ENCODE data around the genes ZIC4, ZIC1 and HLTF.

DNA sequence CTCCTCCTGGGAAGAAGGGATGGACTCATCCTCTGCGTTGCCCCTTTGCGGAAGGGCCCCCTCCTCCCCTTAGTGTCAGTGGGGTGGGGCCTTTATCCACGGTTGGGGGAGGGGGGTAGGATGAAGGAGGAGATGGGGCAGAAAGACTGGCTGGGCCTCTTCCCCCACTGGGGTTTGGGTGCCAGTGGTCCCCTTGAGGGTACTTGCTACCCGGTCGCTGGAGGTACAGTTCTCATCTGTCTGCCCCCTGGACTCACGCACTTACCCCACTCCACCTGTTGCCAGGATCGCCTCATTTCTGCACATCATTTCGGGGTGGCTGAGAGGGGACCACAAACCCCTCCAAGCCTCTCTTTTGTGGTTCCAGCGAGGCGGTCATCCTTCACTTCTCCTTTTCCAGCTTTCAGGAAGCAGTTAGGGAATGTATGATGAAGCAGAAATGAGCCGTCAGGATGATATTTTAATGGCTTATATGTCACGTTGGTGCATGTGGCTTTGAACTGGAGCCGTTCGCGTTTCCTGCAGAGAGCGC, at the start of gene ZIC4:
Gene ZIC4, minus strand, starts transcription at position 446 of the 532 bp plus-strand sequence.
- PRO-cap: no peak

GRCh38 chr3:147407159-147407692, 883 bp upstream of the ZIC4 start:
- PRO-cap: no peak

- PRO-cap: no peak
Observed at GRCh38 chr3:147409260-147409479, at the start of gene ZIC1. Gene ZIC1 (plus strand): TSS chr3:147409365.

DNA sequence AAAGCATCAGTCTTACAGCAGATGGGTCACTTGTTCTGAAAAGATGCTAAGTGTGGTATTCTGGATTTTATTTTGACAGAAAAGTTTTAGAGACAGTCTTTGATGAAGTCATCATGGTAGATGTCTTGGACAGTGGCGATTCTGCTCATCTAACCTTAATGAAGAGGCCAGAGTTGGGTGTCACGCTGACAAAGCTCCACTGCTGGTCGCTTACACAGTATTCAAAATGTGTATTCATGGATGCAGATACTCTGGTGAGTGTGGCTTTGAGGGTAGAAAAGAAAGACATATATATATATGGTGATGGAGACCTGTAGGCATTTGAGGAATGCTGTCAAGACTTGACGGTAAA, 4.9 kb downstream of the GYG1 start:
- PRO-cap: no peak

- PRO-cap: no peak
Observed at GRCh38 chr3:149016958-149017194, 25.5 kb downstream of the GYG1 start.

DNA sequence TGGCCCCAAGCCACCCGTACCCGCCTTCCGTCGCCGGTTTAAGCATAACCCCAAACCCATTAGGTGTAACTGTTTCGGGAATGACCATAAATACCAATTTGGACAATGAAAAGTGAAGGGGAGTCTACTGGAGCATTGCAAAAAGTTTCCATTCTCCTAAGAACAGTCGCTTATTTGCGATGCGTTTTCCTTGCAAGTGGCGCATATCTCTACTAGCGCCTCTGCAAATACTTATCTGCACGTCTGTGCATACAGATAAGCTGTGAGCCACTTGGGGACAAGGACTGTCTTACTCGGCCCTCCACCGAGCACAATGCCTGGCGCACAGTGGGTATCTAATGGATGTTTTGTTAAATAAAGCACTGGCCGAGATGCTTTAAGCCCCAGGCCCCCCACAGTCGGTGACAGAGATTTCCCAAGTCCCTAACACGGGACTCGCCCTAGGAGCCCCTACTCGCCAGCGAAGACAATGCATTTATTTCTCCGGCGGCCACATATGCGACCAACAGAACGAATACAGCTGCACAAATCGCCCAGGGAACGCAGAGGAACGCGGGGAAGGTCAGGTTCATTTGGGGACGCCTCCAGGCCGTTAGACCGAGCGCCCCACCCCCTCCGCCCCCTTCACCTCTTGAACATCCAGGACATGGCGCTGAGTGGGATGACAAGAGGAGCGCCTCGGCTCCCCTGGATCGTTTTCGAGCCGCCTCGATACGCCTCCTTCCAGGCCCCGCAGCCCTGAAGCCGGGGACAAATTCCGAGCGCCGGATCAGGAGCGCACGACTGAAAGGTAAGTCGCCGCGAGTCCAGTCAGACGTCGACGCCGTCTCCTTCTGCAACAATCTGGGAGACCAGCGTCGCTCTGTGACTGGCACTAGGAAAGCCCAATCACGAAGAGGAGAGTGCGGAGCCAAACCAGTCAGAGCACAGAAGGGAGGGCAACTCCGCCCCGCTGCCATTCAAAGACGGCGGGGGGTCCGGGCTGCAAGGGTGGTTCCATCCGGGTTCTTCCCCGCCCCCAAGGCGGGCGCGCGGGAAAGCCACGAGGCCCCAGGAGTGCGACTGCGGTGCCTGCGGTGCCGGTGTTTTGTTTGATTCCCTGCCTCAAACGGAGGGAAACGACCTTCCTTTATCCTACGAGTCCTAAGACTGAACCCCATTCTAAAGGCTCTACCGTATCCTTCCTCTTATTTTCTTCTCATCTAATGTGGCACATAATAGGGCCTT, at the start of gene HLTF:
Gene HLTF, minus strand, starts transcription at position 845 of the 1,227 bp plus-strand sequence.
- PRO-cap: unidirectional peak, plus-strand start at position 254 of the sequence; bidirectional peak, plus-strand start at position 523 of the sequence, minus-strand start at position 531 of the sequence; bidirectional peak, plus-strand start at position 958 of the sequence, minus-strand start at position 866 of the sequence

DNA sequence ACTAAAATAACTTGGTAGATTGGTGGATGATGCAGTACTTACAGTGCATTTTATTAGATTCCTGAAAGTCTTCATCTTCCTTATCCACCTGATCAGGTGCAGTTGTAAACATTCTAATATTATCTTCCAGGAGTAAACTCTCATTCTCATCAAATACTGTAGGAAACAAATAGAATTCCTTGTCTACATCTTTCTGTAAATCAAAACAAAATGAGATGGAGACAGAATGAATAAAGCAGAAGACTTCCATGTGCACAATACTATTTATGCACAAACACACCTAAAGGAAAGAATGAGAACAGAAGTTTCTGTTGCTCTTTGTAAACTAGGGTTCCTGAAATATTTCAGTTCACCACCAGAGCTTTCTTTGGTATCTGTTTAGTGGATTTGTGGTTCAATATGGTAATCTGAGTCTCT, 33.6 kb downstream of the CP start:
- PRO-cap: no peak

- PRO-cap: no peak
Observed at GRCh38 chr3:149222940-149223383, 1.3 kb upstream of the CP start.

DNA sequence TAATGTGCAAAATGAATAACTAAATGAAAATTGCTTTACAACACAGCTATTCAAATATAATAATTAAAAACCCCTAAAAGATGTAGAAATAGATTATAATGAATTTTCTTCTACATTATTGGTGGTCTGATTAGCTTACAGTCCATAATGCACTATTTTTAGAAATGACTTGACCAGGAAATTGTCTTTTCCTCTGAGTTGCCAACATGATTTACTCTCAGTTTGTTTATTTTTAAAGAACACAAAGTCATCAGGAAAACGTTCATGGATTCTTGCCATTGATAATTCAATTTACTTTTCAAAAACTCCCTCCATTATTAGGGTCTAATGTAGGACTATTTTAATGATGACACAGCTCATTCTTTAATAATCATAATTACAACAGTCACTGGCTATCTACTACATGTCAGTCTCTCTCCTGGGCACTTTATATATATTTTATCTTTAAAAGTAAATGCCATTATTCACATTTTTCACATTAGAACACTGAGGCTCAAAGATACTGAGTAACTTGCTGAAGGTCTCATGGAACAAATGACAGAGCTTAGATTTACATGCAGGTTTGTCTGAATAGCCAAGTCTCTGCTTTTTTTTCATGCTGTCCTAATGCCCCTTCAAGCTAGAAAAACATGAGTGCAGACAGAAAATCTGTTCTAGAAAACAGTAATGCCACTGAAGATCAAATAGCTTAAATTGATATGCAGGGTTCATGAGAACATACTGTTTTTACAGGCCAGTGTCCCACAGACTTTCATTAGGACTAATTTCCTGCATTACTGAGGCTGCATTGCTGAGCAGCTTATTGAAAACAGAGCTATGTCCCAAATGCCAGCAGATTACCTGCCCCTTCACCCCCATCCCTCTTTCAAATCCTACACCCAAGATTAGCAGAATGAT, 968 bp downstream of the TM4SF18 start:
- PRO-cap: no peak

GRCh38 chr3:149339784-149340257, 6.4 kb upstream of the TM4SF18 start:
- PRO-cap: no peak

- PRO-cap: no peak
Observed at GRCh38 chr3:149370011-149370753, 7.3 kb downstream of the TM4SF1 start.

- PRO-cap: no peak
Observed at GRCh38 chr3:149385496-149386159, 8.2 kb upstream of the TM4SF1 start.

- PRO-cap: no peak
Observed at GRCh38 chr3:149401944-149402347, 24.5 kb upstream of the TM4SF1 start.

- PRO-cap: no peak
Observed at GRCh38 chr3:149654028-149654760, 3.6 kb downstream of the WWTR1 start.

DNA sequence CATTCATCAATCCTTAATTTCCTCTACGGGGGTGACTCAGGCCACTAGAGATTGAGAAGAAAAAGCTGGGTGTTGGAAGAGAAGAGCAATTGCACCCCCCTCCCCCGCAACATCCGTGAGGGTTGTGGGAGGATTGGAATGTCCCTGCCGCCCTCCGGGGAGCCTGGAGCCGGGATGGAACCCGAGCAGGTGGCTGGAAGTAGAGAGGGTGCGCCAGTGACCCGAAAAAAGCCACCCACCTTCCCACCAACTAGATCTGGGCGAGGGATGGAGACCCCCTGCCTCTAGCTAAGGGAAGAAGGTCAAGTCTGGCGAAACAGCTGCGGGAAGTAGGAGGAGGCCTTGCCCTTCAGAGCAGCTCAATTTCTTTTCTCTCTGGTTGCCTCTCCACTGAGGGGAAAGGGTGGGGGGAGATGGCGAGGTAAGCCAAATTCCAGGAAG, 932 bp upstream of the WWTR1 start:
- PRO-cap: no peak

DNA sequence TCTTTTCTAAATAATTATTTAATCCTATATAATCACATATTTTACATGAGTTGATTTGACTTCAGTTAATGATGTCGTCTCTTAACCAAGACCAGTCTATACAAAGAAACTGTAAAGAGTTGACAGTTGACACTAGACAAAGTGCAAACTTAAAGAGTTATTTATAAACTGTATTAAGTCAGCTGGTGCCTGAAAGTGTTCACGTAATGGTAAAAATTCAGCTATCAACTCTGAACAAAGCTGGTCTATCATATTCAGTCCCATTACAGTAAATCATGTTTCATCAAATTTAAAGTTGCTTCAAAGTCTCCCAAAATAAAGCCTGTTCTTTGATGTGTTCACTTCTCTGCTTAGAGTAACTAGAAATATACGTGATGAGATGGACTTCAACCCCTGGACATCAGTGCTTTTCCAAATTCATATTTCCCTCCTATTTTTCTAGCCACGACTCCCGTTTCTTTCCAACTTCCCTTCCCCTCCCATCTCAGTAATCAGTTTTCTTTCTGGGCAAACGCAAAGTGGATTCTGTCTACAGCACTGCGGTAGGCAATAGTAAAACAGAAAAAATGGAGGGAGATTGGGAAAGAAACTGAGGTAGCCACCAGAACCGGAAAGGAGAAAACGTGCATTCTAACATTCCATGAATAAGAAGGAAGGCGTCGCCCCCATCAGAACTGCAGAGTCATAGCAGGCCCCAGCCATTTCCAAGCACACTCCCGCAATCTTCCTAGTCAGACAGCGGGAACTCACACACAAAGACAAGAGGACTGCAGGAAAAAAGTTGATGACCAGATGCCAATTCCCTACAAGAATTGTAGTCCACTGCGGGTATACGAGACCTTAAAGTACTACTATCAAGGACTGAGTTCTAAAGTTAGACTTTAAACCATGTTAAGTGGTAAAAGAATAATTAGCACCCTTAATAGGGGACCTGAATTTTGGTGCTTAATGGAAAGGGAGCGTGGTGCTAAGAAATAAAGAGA, 1.7 kb downstream of the PFN2 start:
- PRO-cap: no peak

GRCh38 chr3:150061058-150061850, 90.6 kb upstream of the PFN2 start:
- PRO-cap: no peak

GRCh38 chr3:150241636-150242020, 166.5 kb upstream of the TSC22D2 start:
- PRO-cap: no peak

DNA sequence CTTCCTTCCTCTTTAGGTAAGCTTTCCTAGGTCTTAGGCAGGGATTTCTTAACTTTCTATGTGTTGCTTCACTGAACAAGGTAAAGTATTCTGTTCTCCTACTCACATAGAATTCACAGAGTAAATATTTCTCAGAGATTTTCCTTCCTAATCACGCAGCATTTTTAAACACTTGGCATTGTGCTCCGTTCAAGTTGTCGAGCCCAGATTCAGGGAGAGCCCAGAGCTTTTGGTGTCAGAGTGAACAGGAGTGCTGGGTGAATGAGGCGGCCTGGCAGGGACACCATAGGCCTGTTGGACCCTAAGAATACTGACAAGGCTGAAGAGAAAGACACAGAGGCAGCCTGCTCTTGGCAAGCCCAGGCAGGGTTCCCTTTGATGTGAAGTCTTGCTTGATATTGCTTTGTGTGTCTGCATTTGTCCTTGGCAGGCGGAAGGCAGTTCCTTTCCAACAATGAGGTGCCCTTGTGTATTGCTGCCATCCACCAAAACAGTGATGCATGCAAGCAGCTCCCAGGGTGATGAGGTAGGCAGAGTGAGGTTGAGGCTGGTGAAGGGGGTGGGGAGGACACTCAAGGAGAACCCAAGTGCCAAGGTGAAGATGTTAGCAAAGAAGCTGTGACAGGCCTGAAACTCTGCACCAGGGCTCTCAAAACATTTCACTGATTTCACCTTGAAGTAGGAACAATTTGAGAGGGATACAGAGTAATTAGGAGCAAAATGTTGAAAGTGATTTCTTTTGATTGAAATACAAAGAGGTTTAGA, 152.7 kb upstream of the TSC22D2 start:
- PRO-cap: no peak

DNA sequence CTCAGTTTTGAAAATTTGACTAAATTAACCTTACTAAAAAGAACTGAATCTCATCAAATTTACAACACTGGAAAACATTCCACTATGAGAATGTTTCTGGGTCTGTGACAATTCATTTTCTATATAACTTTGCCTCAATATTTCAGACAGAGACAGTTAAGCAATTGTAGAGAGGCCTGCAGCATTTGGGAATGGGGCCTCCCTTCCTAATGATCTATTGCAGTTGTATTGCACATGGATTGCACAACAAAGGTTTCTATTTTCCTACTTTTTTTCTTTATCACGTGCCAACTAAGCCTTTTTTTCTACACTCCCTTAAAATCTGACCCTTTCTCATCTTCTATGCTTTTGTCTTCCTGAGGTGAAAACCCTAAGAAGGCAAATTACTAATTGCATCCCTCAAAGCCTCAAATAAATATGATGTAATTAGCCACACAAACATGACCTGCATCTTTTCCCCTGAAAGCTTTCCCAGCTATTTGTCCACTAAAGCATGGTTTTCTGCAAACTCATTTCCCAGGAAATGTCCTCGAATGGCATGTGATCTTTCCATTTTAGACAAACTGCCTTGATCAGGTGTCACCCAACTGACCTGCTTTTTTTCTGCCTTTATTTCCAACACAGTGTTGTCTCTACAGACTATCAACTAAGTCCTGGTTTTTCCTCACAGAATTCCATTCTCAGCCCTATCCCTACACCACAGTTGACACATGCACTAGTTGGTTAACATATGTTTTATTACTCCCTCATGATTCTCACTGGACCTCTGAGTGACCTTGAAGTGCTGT, 32.0 kb upstream of the TSC22D2 start:
- PRO-cap: no peak

All from NALM6 (cell line).